ENCODE data around the genes H2BC1 and H1-4.

DNA sequence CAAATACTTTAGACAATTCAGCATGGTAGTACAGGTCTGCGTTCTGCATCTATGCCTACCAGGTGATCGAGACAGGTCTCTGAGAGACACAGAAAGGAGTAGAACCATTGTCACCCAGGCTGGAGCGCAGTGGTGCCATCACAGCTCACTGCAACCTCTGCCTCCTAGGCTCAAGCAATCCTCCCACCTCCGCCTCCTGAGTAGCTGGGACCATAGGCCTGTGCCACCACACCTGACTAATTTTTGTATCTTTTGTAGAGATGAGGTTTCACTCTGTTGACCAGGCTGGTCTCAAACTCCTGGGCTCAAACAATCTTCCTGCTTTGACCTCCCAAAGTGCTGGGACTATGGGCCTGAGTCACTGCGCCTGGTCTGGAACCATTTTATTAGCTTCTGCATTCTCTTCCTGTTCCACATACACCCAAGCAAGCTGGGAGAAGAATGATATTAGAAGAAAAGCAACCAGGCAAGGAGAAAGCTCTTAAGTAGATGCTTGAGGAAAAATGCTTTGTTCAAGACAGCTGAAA, 35.9 kb upstream of the ARMH2 start:
- PRO-cap: no peak
- RAMPAGE, long total RNA, 3 experiments: no peak in any of the 3 experiments

DNA sequence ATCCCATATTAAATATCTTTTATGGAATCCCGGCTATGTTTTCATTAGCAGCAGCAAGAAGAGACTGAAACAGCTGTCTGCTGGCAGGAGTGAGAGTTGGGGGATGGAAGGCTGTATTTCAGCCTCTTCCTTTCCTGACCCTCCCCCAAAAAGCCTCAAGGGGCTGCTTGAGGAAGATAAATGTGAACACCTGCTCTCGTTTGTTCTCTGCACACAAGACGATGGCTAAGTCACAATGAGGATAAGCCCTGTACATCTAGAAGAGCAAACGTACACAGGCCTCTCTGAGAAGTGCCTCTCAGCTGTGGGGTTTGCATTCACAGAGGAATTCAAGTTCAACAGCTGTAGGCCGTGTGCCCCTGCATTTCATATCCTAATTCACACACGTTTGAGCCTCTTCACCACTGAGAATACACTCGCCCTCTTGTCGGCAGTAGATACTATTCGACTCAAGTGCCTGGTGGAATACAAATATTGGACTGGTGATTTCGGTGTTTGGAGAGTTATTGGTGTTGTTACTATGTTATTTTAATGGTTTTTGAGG, 16.2 kb downstream of the RIPOR2 start:
- PRO-cap: no peak
- RAMPAGE, long total RNA, 3 experiments: no peak in any of the 3 experiments

GRCh38 chr6:24932174-24932718, 3.5 kb downstream of the RIPOR2 start:
- PRO-cap: no peak
- RAMPAGE, long total RNA, 3 experiments: no peak in any of the 3 experiments

- PRO-cap: no peak
- RAMPAGE, long total RNA, 3 experiments: start-site peak on the minus strand in 1 of 3 experiments, at chr6:25041889-25042168 at its widest, 8 reads per replicate
These were observed 106.2 kb upstream of the RIPOR2 start for GRCh38 chr6:25041735-25042507.

DNA sequence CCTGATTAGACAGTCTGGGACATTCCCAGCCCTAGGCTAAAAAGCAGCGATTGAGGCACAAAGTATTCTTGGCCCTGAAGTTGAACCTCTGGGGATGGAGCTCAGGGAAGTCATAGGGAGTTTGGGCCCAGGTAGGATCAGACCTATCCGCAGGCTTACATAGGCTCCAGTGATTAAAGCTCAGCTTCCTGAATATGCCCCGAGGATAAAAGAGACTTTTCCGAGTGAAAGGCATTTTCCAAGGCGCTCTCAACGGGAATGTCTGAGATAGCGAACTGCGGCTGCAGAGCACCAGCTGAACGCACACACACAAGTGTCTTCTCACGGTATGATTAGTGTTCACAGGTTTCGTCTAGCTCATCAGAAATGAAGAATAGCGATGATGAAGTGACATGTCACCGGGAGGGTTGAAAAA, 717 bp upstream of the CARMIL1 start:
- PRO-cap: no peak
- RAMPAGE, long total RNA, 3 experiments: no peak in any of the 3 experiments

DNA sequence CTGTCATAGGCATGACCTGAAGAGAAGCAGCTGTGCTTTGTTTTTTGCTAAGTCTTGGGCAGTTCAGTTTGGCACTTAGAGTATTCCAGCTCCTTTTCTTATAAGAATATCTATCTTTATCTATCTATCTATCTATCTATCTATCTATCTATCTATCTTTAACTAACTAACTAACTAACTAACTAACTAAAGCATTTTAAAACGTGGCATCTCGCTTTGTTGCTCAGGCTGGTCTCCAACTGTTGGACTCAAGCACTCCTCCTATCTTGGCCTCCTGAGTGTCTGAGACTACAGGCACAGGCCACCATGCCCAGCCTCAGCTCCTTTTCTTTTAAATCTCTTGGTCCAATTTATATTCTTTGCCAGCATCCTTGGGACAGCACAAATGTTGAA, 17.6 kb downstream of the CARMIL1 start:
- PRO-cap: no peak
- RAMPAGE, long total RNA, 3 experiments: no peak in any of the 3 experiments

DNA sequence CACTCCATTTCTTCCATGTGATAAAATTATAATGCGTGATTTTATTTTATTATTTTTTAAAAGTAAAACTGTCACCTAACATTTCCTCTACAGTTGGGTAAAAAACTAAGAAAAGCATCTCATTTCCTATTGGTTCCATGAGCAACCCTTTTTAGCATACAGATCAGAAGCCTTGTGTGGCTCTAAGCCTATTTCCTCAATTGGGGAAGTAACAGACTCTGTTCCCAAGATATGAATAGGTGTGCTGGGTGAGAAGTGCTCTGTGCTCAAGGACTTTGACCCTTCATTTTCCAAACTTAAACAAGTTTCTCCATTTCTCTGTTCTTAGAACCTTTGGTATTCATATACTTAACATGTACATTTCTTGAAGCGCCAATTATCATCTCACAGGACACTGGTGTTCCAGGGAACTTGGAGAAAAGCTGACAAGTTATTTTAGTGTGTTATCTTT, 24.1 kb downstream of the CARMIL1 start:
- PRO-cap: no peak
- RAMPAGE, long total RNA, 3 experiments: no peak in any of the 3 experiments

- PRO-cap: no peak
- RAMPAGE, long total RNA, 3 experiments: no peak in any of the 3 experiments
These were observed 87.9 kb downstream of the CARMIL1 start for GRCh38 chr6:25366670-25367891.

DNA sequence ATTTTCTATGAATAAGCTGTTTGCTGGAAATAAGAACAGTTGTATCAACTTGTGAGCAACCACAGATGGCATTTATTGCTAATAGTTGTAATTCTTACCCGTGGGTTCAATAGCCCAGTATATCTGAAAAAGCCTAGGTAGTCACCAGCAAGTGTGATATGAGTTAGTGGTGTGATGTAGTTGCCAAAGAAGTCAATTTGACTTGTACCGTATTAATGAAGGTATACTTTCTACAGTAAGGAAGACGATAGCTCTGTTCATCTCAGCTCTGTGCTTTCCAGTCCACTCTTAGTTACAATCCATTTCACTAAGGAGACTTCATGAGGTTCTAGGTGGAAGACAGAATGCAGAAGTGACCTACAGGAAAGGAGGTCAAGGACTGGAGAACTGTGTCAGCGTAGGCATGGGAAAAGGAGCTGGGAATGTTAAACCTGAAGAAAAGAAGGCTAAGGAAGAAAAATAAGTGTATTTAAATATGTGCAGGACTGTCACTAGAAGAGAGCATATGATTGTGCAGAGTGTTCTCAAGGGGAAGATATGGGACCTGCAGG, 117.0 kb upstream of the SCGN start:
- PRO-cap: no peak
- RAMPAGE, long total RNA, 3 experiments: no peak in any of the 3 experiments

DNA sequence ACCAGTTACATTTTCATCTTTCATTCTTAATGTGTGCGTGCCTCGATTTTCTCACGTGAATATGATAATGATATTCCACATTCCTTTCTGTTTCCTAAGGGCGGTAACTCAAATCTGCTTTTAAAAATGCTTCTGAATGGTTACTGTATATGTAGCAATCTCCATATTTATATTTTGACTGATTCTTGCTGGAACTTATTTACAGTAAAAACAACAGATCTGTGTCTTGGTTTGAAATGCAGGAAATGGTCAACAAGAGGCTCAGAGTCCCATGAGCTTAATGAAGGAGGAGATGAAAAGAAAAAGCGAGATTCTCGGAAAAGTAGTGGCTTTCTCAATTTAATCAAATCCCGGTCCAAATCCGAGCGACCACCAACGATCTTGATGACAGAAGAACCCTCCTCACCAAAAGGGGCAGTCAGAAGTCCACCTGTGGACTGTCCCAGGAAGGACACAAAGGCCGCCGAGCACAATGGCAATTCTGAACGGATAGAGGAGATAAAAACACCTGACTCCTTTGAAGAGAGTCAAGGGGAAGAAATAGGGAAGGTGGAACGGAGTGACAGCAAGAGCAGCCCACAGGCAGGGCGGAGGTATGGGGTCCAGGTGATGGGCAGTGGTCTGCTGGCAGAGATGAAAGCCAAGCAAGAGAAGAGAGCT, 51.8 kb upstream of the SCGN start:
- PRO-cap: no peak
- RAMPAGE, long total RNA, 3 experiments: no peak in any of the 3 experiments

- PRO-cap: no peak
- RAMPAGE, long total RNA, 3 experiments: no peak in any of the 3 experiments
These were observed at the start of gene H2BC1 for GRCh38 chr6:25726719-25727139. Gene H2BC1 (plus strand): TSS chr6:25726777.

DNA sequence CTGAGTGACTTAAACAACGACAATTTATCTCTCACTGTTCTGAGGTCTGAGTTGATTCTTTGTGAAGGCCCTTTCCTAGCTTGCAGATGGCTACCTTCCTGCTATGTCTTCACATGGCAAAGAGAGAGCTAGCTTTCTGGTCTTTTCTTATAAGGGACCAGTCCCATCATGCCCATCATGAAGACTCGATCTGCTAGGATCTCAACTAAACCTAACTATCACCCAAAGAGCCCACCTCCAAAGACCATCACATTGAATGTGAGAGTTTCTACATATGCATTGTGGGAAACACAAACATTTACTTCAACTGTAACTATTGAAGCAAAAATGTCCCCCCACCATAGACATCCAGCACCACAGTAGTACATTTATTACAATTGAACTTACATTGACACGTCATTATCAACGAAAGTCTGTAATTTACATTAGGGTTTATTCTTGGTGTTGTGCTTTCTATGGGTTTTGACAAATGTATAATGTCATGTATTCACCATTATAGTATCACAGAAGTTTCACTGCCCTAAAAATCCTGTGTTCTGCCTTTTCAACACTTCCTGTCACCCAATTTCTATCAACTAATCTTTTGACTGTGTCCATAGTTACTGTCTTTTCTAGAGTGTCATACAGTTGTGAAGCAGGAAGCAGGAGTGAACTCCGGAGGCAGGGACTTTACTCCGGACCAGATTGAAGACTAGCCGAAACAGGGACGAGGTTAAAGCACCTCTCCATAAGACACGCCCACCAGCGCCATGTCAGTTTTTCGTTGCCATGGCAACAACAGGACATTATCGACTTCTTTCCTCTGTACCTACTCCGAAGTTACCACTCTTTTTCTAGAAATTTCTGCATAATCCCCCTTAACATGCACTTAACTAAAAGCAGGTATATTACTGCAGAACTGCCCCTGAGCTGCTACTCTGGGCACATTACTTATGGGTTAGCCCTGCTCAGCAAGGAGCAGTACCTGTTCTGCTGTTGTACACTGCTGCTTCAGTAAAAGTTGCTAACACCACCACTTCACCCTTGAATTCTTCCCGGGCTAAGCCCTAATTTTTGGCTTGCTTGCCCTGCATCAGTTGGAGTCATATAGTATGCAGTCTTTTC, 25.0 kb downstream of the TRIM38 start:
- PRO-cap: no peak
- RAMPAGE, long total RNA, 3 experiments: no peak in any of the 3 experiments

GRCh38 chr6:26026060-26026627, 939 bp downstream of the H4C2 start:
- PRO-cap: bidirectional peak, plus-strand start at chr6:26026518, minus-strand start at chr6:26026331
- RAMPAGE, long total RNA, 3 experiments: no peak in any of the 3 experiments

DNA sequence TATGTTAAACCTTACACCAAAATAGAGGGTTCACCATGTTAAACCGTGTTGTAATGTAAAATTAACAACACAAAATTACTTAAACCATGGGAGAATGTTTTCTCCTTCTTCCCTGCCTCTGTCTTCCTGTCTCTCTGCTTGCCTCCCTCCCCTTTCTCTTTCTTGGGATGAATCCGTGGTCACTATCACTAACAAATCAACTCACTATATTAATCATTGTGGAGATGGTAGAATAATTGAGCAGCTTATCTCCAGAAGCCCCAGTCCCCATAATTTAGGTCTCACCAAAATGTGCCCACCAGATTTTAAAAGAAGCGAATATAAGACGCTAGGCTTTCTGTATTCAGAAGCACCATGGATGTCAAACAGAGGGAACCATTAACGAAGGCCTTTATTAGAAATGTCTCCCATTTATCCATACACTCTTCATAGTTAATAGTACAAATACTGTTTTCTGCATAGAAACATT, 1.8 kb downstream of the H1-2 start:
- PRO-cap: bidirectional peak, plus-strand start at position 346 of the sequence, minus-strand start at position 136 of the sequence
- RAMPAGE, long total RNA, 3 experiments: no peak in any of the 3 experiments

GRCh38 chr6:26055434-26056162, 672 bp downstream of the H1-2 start:
- PRO-cap: bidirectional peak, plus-strand start at chr6:26055527, minus-strand start at chr6:26055365; bidirectional peak, plus-strand start at chr6:26055920, minus-strand start at chr6:26055928; unidirectional peak, minus-strand start at chr6:26056036
- RAMPAGE, long total RNA, 3 experiments: no peak in any of the 3 experiments

- PRO-cap: no peak
- RAMPAGE, long total RNA, 3 experiments: no peak in any of the 3 experiments
These were observed 223 bp downstream of the H1-2 start for GRCh38 chr6:26056163-26056331.

DNA sequence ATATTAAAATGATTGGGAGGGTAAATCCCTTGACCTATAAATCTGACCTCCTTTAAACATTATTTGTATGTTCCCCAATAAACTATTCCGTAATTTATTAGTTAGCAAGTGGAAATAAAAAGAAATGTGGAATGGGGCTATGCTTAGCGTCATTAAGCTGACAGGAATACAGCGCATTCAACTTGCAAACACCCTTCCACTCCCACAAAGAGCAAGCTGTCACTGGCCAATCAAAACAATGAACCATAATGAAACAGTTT, 251 bp upstream of the H4C3 start:
- PRO-cap: bidirectional peak, plus-strand start outside the sequence, minus-strand start at position 168 of the sequence
- RAMPAGE, long total RNA, 3 experiments: no peak in any of the 3 experiments

DNA sequence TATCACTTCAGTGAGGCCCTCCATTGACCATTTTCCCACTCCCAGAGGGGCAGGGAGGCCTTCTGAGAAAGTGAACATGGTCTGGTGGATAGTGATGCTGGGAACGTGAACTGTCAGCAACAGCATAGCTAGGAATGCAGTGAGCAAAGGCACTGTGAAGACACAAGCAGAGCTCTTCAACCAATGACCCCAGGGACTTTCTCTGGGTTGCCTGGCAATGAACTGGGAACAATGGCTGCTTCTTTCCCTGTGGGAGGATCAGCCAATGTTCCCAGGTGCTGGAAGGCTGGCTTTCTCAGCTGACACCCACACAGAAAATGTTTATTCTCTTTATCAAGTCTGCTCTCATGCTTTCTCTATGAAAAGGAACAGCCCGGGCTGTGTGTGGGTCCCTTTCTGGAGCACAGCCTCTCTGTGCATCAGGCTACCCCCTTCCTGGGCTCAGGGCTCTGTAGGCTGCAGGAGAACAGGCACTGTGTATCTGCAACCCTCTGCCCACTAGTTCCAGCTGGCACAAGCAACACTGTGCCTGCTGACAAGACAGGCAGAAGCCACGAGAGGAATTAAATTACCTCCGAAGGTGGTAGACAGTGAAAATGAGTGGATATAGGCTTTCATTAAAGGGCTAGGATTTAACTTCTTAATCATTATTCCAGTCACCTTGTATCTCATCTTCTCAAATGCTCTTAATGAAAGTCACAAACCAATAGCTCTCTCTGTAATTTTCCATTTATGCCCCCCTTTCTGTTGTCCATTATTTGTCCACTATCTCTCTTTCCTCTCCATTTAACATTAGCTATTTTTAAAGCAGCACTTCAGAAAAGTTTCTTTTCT, 14.6 kb upstream of the H1-4 start:
- PRO-cap: no peak
- RAMPAGE, long total RNA, 3 experiments: no peak in any of the 3 experiments

DNA sequence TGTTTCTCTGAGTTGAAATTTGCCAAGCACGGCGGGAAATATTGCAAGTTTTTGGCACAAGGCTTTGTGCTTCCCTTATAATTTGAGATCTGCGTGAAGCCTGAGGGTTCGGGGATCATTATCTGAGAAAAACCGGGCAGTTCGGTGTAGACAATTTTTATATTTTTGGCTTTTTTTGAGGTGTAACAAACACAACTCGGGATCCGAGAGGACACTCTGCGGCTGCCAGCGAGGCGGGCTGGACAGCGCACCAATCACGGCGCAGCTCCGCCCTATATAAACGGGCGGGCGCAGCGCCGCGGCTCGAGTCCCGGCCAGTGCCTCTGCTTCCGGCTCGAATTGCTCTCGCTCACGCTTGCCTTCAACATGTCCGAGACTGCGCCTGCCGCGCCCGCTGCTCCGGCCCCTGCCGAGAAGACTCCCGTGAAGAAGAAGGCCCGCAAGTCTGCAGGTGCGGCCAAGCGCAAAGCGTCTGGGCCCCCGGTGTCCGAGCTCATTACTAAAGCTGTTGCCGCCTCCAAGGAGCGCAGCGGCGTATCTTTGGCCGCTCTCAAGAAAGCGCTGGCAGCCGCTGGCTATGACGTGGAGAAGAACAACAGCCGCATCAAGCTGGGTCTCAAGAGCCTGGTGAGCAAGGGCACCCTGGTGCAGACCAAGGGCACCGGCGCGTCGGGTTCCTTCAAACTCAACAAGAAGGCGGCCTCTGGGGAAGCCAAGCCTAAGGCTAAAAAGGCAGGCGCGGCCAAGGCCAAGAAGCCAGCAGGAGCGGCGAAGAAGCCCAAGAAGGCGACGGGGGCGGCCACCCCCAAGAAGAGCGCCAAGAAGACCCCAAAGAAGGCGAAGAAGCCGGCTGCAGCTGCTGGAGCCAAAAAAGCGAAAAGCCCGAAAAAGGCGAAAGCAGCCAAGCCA, at the start of gene H1-4:
Gene H1-4 (plus strand): TSS at position 305 of the 909 bp plus-strand sequence.
- PRO-cap: bidirectional peak, plus-strand start at position 306 of the sequence, minus-strand start at position 240 of the sequence
- RAMPAGE, long total RNA, 3 experiments: start-site peak on the plus strand in 3 of 3 experiments, centred at positions 321 to 348 of the sequence, 62 to 3,123 reads per replicate

DNA sequence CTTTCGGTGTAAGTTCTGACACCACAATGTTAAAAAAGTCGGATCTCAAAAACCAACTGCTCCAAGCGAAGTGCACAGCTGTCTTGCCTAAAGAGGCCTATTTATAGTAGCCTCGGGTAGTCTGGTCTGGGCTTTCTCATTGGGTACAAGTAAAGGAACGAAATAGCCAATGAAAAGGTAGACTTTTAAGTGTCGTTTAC, 206 bp upstream of the H2BC5 start:
- PRO-cap: bidirectional peak, plus-strand start outside the sequence, minus-strand start at position 76 of the sequence
- RAMPAGE, long total RNA, 3 experiments: no peak in any of the 3 experiments

Measured in subcutaneous adipose tissue (tissue), 3 donors.